GM19240 (cell line): ENCODE measurements around the gene DRAXIN.

DNA sequence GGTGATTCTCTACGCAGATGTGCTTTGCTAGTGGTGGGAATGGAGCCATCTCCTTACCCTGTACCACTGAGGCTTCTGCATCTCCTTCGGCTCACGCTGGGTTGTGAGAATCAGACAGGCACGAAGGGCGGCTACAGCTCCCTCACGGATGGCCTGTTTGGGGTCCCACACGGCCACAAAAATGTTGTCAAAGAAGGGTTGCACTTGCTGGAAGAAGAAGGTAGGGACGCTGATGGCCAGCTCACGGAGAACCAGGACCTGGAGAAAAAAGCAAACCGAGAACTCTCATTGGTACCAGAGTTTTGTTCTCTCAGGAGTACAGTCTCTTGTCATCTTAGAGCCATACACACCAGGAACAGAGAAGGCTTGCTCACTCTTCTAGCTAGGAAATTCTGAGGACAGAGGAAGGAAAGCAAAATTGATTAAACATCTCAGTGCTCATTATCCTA is 6.4 kb downstream of the MTOR start:
- RRBS, result no CpG with 5 or more reads among the region's 10 CpGs

GRCh38 chr1:11671395-11672036 is 7.5 kb downstream of the FBXO6 start:
- RRBS, result no CpG with 5 or more reads among the region's 11 CpGs

DNA sequence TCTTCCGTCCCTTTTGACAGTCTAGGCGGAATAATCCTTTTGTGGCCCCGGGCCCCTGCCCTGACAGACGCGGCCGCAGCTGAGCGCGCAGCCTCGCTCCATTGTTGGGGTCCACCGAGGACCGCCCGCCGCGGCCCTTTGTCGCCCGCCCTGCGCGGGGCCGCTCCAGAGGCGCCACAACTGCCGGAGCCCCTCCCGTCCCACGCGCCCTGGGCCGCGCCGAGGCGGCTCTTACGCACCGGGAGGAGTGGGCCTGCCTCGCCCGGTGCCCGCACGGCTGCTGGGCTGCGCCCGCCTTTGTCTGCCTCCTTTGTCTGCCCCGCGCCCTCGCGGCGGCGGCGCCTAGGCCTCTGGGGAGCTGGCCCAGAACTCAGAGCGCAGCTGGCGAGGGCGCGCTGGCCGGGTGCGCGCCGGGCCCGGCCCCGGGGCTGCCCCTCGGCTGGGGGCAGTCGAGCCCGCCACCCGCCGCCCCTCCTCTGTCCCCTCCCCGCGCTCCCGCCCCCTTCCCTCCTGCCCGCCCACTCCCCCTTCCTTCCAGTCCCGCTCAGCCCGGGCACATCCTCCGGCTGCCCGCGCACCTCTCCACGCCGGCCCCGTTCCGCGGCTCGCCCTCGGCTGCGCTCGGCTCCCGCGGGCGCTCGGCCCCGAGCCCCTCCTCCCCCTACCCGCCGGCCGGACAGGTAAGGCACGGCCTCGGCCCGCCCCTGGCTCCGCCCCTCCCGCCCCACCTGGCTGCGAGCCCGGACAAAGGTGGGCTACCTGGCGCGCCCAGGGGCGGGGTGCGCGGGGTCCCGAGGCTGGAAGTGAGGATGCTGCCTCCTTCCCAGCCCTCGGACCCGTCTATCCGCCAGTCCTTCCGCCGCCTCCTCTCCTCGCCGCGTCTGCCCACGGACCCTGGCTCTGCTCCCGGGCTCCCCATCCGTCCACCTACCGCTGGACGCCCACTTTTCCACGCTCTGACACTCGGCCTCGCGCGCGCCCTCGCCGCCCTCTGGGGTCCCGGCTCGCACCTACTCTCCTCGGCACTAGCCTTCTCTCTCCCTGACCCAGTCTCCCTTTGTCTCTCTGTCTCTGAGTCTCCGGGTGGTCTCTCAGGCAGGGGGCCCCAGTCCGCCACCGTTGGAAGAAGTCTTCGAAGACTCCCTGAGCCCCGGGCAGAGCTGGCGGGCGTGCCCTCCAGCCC is at the start of gene DRAXIN:
DRAXIN (plus strand) TSS at position 537 of the 1,183 bp plus-strand sequence.
- RRBS, result 4% methylated on average over 51 of the region's 128 CpGs

- RRBS, result 42% methylated on average over 1 of the region's 6 CpGs
Observed at GRCh38 chr1:11730368-11730853, 5.5 kb upstream of the AGTRAP start.

DNA sequence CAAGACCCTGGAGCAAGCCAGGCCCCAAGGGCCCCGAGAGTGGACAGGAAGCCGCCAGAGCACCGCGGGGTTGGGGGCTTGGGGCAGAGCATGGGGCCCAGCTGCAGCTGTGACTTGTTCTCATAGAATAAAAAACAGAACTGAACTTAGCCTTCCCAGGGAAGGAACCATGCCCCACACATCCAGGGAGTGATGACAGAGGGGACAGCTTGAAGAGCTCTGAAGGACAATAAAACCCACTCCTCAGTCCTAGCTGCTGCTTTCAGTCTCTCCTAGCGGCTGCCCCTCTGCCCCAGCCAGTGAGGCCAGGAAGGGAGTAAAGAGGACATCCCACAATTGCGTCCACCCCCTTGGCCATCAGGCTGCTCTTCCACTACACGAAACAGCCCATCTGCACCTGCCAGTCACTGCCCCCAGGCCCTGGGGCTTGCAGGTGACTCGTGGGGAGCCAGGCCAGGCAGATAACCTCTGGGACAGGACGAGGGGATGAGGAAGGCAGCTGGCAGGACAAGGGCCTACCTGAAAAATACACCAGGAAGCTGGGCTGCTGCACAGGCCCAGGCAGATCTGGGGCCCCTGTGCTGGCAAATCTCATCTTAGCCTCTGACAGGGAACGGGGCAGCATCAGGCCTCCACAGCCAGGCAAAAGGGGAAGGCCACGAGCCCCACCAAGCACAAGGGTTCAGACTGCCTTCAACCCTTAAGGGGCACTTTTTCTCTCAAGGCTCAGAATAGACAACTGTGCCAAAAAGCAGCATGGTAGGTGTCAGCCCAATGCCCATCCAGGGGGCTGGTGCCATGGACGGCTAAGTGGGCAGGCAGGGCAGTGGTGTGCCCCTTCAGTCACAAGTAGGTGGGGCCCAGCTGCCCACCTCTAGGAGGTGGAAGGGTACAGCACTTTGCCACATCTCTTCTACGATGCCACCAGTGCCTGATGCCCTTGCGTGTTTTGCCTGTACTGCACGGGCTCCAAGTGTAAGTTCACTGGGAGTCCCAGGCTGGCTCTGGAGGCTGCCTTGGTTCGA is 16.1 kb downstream of the MTHFR start:
- RRBS, result no CpG with 5 or more reads among the region's 16 CpGs

GRCh38 chr1:11803385-11804161 is 2.2 kb downstream of the MTHFR start:
- RRBS, result no CpG with 5 or more reads among the region's 18 CpGs

DNA sequence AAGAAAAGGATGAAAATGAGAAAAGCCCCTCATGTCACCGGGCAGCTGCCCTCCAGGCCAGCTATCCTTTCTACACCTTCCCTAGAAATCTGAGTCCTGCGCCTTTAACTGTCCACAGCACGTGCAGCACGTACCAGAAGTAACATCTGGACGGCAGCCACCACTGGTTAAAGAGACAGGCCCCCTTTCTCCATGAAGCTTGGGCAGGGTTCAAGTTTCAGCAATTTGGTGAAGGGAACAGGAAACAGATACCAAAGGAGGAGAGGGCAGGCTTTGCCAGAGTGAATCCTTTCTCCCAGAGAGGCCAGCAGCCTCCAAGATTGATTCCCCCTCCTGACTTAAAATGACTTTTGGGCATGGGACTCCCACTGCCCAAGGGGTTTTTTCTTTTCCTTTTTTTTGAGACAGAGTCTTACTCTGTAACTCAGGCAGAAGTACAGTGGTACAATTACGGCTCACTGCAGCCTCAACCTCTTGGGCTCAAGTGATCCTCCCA is 3.7 kb upstream of the KIAA2013 start:
- RRBS, result no CpG with 5 or more reads among the region's 6 CpGs

GRCh38 chr1:11930958-11931367 is 3.6 kb upstream of the PLOD1 start:
- RRBS, result no CpG with 5 or more reads among the region's 1 CpG

GRCh38 chr1:11984011-11984519 is 3.8 kb downstream of the MFN2 start:
- RRBS, result no CpG with 5 or more reads among the region's 8 CpGs

GRCh38 chr1:11989247-11990062 is 9.2 kb downstream of the MFN2 start:
- RRBS, result no CpG with 5 or more reads among the region's 12 CpGs

DNA sequence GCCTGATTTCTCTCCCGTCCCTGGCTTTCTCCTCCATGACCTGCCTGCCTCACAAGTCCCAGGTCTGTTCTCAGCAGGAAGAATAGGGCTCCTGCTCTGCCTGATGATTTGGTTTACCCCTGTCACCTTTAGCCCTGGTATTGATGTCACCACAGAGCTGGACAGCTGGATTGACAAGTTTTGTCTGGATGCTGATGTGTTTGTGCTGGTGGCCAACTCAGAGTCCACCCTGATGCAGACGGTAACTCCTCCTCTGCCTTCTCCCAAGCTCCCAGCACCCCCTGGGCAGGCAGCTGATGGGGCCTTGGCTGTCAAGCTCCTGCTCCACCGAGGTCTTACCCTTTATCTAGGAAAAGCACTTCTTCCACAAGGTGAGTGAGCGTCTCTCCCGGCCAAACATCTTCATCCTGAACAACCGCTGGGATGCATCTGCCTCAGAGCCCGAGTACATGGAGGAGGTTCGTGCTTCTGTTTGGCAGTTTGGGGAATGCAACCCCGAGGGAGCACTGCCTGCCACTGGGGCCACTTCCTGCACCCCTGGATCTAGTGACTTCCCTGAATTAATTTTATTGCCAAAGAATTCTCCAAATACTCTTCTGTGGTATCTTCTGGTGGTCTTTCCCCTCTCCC is 18.5 kb downstream of the MFN2 start:
- RRBS, result no CpG with 5 or more reads among the region's 9 CpGs

- RRBS, result no CpG with 5 or more reads among the region's 10 CpGs
Observed at GRCh38 chr1:12001980-12002465, 17.3 kb upstream of the MIIP start.

DNA sequence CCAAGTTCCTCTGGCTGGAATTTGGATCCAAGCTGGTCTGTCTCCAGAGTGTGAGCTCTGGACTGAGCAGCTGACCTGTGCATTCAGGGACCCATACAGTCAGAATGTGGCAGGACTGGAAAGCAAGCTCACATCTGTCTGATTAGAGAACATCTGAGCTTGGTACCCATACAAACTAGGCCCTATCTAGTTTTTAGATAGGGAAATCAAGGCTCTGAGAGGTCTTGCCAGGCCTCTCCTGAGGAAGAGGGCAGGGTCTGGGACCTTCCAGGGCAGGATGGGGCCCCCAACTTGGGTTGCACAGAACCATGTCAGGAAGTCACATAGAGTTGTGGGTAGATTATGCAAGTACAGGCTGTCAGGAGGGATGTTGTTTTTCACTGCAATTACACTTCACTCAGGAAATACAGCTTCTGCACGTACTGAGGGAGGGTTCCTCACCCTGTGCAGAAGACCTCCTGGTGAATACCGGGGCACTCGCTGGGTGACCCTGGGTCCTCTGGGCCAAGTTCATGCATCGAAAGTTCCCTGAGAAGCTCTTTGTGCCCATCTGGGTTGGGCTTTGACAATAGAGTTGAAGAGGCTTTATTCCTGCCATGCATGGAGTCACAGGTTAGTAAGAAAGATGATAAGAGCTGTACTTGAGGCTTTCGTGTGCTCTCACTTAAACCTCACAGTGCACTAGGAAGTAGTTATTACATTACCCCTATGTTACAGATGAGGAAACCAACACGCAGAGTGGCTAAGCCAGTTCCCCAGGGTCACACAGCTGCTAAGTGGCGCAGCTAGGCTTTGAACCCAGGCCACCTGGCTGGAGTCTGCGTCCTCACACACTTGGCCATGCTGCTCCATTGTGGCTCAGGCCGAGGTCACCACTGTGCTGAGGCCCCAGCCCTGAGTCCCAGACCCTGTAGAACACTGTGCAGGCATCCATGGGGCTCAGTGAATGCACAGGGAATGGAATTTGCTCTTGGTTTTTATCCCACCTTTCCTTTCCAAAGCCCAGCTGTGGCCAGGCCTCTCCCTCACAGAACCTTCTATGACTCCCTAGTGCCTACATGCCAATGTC is 16.2 kb upstream of the TNFRSF1B start:
- RRBS, result no CpG with 5 or more reads among the region's 9 CpGs

DNA sequence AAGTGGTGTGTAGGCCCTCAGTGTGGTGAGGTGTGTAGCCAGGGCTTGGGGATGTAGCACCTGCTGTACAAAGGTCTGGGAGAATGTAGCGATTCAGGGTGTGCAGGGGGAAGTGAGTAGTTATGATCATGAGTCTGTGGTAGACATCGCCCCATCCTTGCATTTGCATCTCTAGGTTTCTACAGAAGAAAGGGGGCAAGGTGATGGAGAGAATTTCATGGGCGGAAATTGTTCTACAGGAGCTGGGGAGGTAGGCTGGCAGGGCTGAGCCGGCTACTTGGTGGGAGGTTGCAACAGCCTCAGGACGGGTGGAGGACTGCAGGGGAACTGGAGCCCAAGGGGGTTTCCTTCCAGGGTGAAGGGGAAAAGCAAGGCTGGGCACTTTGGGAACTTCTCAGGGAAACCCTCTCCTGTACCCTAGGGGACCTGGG is 14.7 kb upstream of the TNFRSF1B start:
- RRBS, result no CpG with 5 or more reads among the region's 5 CpGs

DNA sequence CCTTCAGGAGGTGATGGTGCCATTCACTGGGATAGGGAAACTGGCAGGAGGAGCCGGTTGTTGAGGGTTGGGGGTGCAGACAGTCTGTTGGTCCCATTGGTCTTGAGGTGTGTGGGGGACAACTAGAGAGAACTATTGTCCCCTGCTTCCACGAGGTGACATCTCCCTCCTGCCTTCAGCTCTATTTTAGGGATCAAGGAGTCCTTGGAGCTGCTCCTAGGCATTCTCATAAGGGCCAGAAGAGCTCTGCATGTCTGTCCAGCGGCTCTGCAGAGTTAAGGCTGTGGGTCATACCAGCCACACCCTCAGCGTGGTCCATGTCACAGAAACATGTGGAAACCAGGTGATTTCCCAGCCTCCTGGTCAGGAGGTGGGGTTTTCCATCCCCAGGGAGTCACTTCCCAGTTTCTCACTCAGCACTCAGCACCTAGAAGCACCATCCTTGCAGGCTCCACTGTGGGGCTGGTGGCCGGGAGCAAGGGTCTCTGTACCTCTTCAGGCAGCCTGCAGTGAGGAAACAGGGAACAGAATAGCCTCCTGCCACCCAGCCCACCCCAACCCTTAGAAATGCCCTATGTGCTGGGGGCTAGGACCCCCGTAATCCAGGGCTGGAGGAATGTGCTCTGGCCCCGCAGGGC is 1.5 kb upstream of the TNFRSF1B start:
- RRBS, result no CpG with 5 or more reads among the region's 7 CpGs

- RRBS, result 77% methylated on average over 3 of the region's 39 CpGs
Observed at GRCh38 chr1:12177150-12178476, 10.8 kb downstream of the TNFRSF1B start.

DNA sequence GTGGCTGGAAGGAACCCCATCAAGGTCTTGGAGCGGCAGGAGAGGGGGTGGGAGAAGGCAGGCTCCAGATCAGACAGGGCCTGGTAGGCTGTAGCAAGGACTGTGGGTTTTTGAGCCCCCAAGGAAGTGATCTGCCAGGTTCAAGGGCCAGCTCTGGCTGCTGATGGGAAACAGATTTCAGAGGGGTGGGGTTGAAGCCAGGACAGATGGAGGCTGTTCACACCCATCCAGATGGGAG is 24.6 kb upstream of the VPS13D start:
- RRBS, result no CpG with 5 or more reads among the region's 1 CpG

- RRBS, result no CpG with 5 or more reads among the region's 11 CpGs
Observed at GRCh38 chr1:12519654-12520208, 98.3 kb downstream of the DHRS3 start.

GRCh38 chr1:12529180-12529922 is 88.7 kb downstream of the DHRS3 start:
- RRBS, result no CpG with 5 or more reads among the region's 7 CpGs

DNA sequence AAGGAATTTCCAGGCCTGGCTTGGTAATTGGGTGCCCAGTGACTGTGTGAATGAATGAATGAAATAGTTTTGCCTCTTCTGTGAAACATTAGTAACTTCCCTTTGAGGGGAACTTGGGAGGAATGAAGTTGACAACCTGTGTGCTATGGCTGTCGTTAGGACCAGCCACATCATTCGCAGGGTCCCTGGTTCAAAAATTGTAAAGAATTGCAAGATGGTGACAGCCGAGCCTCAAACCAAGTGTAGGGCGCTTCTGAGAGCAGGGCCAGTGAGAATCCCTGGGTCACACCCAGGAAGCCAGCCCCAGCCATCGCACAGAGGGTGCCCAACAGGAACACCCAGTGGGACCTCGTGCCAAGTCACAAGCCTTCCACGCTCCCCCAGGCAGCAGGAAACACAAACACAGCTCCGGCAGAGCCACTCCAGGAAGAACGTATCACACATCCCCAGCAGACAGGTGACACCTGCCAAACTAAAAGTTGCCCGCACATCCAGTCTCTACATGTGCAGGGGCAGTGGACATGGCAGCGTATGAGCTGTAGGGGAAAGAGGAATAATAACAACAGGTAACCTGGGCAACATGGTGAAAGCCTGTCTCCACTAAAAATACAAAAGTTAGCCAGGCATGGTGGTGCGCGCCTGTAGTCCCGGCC is 20.3 kb downstream of the DHRS3 start:
- RRBS, result no CpG with 5 or more reads among the region's 14 CpGs